ENCODE measurements around the genes CD300LB and RAB37.

- RRBS, result no CpG with 5 or more reads among the region's 3 CpGs
These were observed 332.2 kb downstream of the SOX9 start for GRCh38 chr17:72453030-72453386.

- RRBS, result no CpG with 5 or more reads among the region's 10 CpGs
These were observed 335.3 kb downstream of the SOX9 start for GRCh38 chr17:72455942-72456636.

DNA sequence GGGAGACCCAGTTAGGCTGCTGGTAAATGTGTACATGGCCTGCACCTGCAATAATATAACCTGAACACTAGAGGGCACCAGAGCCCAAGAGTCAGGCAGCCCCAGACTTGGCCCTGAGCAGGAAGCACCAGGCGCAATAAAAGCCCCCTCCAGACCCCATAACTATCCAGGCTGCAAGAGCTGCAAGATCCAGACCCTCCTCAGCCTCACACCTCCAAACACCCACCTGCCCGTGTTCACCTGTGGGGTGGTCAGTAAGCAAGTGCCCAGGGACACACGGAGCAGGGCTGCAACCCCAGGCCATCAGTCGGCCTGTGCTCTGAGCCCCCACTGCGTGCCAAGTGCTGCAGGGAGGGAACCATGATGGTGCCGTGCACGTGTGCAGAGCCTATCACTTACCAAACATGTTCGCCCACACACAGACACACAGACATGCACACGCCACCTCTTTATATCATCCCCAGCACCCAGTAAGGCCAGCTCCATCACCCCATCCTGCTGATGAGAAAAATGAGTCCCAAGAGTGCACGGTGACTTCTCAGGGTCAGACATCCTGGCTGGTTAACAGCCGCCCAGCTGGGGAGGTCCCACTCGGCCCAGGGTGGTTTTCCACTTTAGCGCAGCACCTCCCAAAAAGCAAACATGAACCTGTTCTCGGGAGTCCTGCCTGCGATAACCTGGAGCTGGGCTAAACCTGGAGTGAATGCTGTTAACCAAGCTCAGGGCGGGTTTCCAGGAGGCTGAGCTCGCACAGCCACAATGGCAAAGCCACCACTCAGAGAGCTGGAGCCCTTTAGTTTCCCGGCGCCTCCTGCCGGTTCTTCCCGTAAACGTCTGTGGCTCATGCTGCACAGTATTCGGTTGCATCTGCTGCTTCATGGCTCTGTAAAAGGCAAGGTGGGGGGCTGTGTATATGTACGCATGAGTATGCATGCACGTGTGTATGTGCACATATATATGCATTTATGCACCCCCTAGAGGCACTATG, 439.8 kb downstream of the SOX9 start:
- RRBS, result no CpG with 5 or more reads among the region's 25 CpGs

DNA sequence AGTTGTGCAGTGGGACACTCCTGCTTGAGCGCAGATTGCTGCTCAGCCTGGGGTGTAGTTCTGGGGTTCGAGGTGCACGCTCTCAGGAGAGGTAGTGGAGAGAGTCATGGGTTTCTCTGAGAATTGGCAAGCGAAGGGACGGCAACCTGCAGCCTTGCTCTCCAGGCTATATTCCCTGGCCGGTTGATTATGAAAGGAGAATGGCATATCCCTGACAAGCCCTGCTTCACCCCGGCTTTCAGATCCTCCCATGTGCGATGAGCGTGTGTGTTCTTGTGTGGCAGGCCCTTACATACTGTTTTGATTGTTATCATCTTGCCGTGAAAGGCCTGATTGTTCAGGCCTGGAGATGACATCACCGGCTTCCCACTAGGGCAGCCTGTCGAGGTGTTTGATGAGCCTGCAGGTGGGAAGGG, 431.2 kb downstream of the SLC39A11 start:
- RRBS, result 91% methylated on average over 2 of the region's 12 CpGs

DNA sequence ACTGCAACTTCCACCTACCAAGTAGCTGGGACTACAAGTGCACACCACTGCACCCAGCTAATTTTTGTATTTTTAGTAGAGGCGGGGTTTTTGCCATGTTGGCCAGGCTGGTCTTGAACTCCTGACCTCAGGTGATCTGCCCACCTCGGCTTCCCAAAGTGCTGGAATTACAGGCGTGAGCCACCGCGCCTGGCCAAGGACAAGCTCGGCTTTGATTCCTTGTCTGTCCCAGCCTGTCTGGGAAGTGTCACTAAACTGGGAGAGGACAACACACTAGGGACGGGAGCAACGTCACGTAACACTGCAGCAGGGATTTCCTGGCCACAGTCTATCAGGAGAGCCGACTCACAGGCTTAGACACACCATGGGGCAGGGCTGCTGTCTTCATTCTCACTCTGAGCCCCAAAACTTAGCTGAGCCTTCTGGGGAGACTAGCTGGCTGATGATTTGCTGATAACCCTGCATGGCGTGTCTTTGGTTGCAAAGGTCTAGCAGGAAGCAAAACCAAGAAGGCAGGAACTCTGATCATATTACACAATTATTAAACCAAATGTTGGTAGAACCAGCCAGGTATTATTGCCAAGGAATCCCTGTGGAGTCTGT, 345.1 kb downstream of the SLC39A11 start:
- RRBS, result no CpG with 5 or more reads among the region's 11 CpGs

- RRBS, result no CpG with 5 or more reads among the region's 4 CpGs
These were observed 1.0 kb upstream of the CPSF4L start for GRCh38 chr17:73262798-73263031.

DNA sequence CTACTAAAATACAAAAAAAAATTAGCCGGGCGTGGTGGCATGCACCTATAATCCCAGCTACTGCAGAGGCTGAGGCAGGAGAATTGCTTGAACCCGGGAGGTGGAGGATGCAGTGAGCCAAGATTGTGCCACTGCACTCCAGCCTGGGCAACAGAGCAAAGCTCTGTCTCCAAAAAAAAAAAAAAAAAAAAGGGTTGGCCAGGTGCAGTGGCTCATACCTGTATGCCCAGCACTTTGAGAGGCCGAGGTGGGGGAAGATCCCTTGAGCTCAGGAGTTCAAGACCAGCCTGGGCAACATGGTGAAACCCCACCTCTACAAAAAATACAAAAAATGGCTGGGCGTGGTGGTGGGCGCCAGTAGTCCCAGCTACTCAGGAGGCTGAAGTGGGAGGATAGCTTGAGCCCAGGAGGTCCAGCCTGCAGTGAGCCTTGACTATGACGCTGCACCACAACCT, 2.9 kb downstream of the CDC42EP4 start:
- RRBS, result no CpG with 5 or more reads among the region's 7 CpGs

DNA sequence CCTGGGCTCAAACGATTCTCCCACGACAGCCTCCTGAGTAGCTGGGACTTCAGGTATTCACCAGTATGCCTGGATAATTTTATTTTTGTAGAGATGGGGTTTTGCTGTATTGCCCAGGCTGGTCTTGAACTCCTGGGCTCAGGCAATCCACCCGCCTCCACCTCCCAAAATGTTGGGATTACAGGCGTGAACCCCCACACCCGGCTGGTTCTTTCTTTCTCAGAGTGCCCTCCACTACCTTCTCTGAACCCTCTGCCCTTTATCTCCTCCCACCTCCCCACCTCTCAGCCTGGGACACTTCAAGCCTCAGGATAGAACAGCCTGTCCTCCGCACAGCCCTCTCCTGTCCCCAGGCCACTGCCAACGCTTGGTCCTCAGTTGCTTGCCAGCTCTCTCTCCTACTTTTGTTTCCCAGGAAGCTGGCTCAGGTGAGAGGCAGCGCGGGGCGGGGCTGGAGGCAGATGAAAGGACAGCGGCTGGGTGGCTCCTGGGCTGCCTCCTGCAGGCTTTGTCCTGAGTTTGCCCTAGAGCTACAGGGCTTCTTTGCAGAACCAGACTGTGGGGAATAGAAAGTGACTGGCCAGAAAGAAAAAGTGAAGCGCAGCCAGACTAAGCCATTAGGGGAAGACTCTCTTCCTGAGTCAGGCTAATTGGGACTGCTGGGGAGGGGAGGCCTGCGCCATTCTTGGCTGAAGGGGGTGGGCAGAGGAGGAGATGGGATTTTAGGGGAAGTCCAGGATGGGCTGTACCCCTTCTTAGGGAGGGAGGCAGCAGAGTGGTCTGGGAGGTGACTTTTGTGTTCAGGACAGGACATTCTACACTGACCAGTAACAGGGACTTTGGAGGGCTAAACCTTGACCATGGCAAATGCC, 48.2 kb upstream of the CDC42EP4 start:
- RRBS, result no CpG with 5 or more reads among the region's 13 CpGs

- RRBS, result 84% methylated on average over 8 of the region's 20 CpGs
These were observed 49.5 kb upstream of the CDC42EP4 start for GRCh38 chr17:73361205-73361703.

DNA sequence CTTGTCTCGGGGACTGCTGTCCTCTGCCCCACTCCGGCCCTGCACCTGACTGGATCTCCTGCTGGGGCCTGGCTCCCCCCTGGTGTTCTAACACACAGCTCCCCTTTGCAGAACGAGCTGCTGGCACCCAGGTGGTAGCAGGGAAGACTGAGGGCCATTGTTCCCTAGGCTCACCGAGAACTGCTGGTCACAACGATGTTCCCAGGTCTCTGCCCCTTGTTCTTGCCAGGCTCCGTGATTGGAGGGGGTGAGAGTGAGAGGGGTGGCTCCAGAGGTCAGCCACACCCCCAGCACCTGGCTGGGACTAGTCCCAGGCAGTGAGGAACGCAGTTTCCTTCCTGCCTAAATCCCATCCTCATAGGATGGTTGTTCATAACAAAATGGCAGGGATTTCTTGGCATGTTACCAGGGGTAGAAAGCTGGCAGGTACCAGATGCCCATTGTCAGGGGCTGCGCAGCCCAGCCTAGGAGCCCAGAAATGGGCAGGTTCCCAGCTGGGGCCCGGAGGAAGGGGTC, 52.1 kb upstream of the CDC42EP4 start:
- RRBS, result no CpG with 5 or more reads among the region's 9 CpGs

GRCh38 chr17:73705556-73706029, 61.3 kb upstream of the SDK2 start:
- RRBS, result no CpG with 5 or more reads among the region's 9 CpGs

- RRBS, result 89% methylated on average over 5 of the region's 24 CpGs
These were observed 75.6 kb upstream of the SDK2 start for GRCh38 chr17:73719518-73720635.

- RRBS, result no CpG with 5 or more reads among the region's 5 CpGs
These were observed 133.1 kb upstream of the SDK2 start for GRCh38 chr17:73777422-73777710.

- RRBS, result no CpG with 5 or more reads among the region's 9 CpGs
These were observed 40.0 kb upstream of the RPL38 start for GRCh38 chr17:74163469-74163918.

DNA sequence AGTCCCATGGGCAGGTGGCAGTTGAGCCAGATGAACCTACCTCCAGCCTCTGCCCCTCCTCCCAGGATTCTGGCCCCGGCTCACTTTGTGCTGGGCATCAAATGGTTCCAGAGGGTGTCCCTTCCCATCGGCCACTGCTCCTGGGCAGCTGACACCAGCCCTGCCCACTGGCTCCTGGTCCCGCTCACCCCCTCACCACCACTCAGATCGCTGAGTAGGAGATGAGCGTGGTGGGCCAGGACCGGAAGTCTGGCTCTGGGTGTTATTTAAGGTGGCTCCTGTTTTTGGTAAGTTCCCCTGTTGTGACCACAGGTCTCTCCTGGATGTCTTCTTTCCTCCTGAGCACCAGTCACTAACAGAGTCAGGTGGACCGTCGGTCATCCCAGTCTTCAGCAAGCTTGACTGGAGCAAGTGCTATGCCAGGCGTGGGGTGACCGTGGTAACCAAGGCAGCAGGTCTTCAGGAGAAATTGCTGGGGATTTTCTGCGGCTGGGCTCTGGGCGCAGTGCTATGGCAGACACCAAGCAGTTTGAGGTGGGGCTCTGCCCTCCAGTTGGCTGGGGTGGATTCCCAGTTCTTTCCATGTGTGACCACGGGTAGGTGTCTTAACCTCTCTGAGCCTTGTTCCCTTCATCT, 2.2 kb downstream of the TTYH2 start:
- RRBS, result no CpG with 5 or more reads among the region's 13 CpGs

GRCh38 chr17:74424600-74425166, 7.2 kb upstream of the GPRC5C start:
- RRBS, result no CpG with 5 or more reads among the region's 17 CpGs

DNA sequence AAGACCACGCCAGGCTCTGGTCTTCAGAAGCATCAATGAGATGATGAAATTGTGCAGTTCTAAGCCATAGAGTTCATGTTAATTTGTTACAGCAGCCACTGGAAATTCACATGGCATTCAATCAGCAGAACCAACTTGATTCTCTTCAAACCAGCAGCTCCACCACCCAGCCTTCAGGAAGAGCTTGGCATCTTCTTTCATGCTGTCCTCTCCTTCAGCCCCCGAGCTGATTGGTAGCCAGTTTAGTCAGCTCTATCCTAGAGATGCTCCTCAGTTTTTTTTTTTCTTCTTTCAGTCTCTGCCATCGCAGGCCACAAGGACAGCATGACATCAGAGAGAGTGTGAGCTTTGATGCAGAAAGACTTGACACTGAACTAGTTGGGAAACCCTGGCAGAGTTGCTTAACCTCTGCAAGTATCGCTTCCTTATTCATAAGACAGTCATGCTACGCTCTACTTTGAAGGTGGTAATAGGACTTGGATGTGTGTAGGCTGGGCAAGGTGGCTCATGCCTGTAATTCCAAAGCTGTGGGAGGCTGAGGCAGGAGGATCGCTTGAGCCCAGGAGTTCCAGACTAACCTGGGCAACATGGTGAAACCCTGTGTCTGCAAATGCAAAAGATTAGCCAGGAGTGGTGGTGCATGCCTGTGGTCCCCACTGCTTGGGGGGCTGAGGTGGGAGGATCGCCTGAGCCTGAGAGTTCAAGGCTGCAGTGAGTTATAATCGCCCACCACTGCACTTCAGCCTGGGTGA, 2.7 kb downstream of the CD300LB start:
- RRBS, result no CpG with 5 or more reads among the region's 8 CpGs

DNA sequence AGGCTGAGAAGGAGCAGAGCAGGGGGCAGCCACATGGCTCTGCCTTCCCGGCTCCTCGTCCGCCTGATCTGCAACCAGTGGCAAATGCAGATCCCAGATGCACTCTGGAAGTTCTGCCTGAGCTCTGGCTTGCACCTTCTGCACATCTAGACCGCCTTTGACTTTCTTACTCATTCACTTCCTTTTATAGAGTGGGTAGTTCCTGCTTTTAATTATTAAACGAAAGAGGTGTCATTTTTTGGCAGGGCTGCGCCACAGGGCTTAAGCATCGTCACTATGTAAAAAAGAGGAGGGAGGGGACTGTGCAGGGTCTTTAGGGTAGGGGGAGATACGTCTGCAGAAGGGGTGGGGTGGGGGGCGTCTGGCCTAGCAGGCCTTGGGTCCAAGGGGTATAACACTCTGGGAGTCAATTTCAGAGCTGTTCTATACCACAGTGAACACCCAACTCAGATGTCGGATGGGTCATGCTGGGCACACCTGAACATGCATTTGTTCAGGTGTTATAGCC, at the start of gene CD300LB:
CD300LB (minus strand) TSS at position 160 of the 508 bp plus-strand sequence.
- RRBS, result no CpG with 5 or more reads among the region's 10 CpGs

DNA sequence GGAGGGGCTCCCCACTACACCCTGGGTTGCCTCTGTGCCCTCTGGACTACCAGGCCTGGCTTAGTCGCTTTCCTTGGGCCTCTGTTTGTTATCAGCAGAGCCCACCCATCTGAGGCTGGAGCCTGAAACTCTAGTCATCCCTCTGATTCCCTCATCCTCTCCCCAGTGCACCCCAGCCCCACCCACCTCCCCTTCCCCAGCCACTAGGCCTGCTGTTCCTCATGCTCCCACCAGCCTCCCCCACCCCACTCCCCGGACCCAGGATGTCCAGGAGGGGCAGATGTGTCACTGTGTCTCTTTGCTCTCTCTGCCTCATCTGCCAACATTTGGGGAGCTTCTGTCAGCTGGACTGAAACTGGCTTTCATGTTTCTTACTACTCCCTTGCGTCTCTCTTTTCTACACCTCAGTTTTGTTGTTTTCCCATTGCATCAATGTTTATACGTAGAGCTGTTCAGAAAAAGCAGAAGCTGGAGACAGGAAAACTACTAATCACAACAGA, 17.9 kb upstream of the CD300E start:
- RRBS, result no CpG with 5 or more reads among the region's 4 CpGs

GRCh38 chr17:74736290-74737417, at the start of gene RAB37:
TSS of gene RAB37 (plus strand) at chr17:74737256.
- RRBS, result 2% methylated on average over 25 of the region's 85 CpGs

Measured in GM12891 (cell line).